Right lobe of liver (tissue), 4 donors: ENCODE data around the genes AK2 and GJB5.

- PRO-cap, 4 experiments, result no peak in any of the 4 experiments
- RAMPAGE, long total RNA, 2 experiments, result no peak in any of the 2 experiments
These were observed 6.9 kb downstream of the HPCA start for GRCh38 chr1:32892807-32893973.

GRCh38 chr1:32900388-32900897 lies 746 bp downstream of the TMEM54 start:
- PRO-cap, 4 experiments, result no peak in any of the 4 experiments
- RAMPAGE, long total RNA, 2 experiments, result no peak in any of the 2 experiments

DNA sequence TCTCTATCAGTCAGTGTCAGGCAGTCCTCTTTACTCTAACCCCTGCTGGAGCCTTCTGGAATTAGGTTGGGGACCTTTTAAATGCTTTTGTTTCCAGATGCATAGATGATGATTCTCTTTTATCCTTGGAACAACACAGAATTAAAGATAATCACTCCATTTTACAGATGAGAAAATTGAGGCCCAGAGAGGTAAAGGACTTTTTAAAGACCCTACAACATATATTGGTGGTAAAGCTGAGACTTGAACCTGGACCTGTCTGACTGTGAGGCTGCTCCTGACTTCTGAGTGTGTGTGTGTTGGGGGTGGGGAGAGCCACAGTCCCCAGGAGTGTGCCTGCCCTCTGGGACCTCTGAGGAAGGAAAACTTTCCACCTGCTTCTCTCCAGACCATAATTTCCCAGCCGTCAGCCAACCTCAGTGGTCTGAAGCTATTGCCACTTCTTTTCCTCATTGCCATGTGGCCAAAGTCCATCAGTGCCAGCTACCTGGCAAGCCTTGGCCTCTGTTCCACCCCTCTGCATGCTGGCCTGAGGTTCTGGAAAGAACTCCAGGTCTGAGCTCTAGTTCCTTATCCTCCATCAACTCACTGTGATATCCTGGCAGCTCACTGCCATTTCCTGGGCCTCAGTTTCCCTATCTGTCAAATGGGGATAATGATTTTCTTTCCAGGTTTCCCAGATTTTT lies 3.2 kb upstream of the TMEM54 start:
- PRO-cap, 4 experiments, result no peak in any of the 4 experiments
- RAMPAGE, long total RNA, 2 experiments, result no peak in any of the 2 experiments

GRCh38 chr1:32924670-32925271 lies 23.6 kb upstream of the TMEM54 start:
- PRO-cap, 4 experiments, result no peak in any of the 4 experiments
- RAMPAGE, long total RNA, 2 experiments, result no peak in any of the 2 experiments

- PRO-cap, 4 experiments, result no peak in any of the 4 experiments
- RAMPAGE, long total RNA, 2 experiments, result no peak in any of the 2 experiments
These were observed 27.6 kb downstream of the RNF19B start for GRCh38 chr1:32937051-32937458.

DNA sequence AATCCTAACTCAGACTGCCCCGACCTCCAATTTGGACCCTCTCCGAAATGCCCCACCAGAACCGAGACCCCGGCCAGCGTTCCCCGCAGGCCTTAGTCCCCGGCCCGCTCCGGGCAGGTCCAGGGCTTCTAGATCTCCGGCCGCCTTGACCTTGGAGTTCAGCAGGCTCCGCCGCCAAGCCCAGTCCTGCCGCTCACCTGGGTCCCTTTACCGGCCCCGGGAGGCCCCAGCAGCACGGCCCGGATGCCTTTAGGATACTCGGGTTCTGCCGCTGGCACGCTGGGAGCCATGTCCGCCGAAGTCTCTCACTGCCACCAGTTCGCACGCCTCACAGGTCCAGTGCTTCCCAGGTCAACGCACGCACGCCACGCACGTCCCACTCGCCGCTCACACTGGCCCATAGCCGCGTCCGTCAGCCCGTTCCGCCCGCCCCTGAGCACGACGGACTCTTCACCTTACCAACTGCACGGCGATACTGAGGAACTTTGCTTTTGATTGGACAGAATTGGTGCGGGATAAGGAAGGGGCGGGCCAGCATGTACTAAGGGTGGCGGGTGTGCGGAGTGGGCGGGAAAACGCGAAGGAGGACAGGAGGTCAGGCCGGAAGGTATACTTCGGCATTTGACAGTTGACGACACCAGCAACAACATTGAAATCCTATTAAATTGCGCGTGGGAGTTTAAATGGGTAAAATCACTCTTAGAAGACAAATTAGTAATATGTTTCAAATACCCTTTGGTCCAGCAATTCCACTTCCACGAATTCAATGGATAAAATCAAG lies at the start of gene AK2:
AK2 (minus strand) TSS at position 345 of the 781 bp plus-strand sequence.
- PRO-cap, 4 experiments, result peak in 4 of 4 experiments; most common plus-strand start position 570 of the sequence (in 2); most common minus-strand start position 341 of the sequence (in 3)
- RAMPAGE, long total RNA, 2 experiments, result start-site peak on the minus strand in 2 of 2 experiments, centred at positions 324 to 354 of the sequence, 5,159 to 5,575 reads per replicate

DNA sequence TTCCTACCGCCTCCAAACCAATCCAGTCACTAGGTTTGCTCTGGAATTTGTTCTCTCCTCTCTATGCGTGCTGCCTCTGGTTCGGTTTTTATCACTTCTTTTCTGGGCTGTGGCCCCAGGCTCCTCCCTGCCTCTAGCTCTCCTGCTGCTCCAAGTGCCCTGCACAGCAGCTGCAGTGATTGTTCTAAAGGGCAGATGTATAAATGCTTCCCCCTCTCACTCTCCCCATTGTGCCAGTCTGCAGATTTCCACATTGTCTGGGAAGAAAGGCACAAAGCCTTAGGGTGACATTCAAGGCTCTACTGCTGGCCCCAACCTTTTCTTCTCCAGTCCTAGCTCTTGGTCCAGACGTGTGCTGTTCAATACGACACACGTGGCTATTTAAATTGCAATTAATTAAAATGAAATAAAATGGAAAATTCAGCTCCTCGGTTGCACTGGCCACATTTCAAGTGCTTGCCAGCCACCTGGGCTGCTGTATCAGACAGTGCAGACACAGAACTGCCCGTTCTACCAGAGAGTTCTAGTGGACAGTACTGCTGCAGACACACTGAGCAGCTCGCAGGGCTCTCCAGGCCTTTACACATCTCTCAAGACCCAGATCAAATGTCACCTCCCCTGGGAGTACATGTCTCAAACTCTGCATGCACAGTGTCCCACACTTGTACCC lies 12.4 kb downstream of the TRIM62 start:
- PRO-cap, 4 experiments, result no peak in any of the 4 experiments
- RAMPAGE, long total RNA, 2 experiments, result no peak in any of the 2 experiments

- PRO-cap, 4 experiments, result peak in 4 of 4 experiments; most common plus-strand start chr1:33181049 (in 3); most common minus-strand start chr1:33180778 (in 2)
- RAMPAGE, long total RNA, 2 experiments, result no peak in any of the 2 experiments
These were observed 1.2 kb downstream of the TRIM62 start for GRCh38 chr1:33180427-33181176.

GRCh38 chr1:33301010-33301466 lies 19.9 kb downstream of the A3GALT2 start:
- PRO-cap, 4 experiments, result no peak in any of the 4 experiments
- RAMPAGE, long total RNA, 2 experiments, result no peak in any of the 2 experiments

DNA sequence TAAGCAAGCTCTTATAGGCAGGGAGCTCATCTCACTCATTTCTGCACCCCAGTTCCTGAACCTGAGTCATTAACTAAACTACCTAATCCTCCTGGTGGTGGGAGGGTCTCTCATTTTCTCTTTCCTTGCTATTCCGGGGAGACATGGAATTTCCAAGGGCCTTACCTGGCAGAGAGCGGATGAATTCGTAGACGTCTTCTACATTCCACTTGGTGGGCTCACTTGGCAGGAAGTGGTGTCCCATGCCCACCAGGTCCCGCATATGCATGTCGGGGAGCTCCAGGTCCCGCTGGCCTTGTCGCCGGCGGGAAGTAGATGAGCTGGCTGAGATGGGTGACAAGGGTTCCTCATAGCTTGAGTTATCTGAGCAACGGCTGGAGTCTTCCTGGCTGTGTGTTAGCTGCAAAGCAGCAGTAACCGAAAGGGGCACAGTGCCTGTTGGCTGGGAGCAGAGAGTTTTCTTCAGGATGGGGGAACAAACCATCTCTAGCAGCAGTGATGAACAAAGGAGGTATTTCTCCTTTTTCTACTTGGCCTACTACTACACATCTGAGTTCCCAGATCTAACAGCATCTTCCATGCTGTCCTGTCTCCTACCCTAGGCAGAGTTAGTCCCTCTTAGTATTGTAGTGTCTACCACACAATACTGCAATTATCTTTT lies 7.9 kb upstream of the A3GALT2 start:
- PRO-cap, 4 experiments, result no peak in any of the 4 experiments
- RAMPAGE, long total RNA, 2 experiments, result start-site peak on the minus strand in 1 of 2 experiments, centred at position 356 of the sequence, 28 reads per replicate

DNA sequence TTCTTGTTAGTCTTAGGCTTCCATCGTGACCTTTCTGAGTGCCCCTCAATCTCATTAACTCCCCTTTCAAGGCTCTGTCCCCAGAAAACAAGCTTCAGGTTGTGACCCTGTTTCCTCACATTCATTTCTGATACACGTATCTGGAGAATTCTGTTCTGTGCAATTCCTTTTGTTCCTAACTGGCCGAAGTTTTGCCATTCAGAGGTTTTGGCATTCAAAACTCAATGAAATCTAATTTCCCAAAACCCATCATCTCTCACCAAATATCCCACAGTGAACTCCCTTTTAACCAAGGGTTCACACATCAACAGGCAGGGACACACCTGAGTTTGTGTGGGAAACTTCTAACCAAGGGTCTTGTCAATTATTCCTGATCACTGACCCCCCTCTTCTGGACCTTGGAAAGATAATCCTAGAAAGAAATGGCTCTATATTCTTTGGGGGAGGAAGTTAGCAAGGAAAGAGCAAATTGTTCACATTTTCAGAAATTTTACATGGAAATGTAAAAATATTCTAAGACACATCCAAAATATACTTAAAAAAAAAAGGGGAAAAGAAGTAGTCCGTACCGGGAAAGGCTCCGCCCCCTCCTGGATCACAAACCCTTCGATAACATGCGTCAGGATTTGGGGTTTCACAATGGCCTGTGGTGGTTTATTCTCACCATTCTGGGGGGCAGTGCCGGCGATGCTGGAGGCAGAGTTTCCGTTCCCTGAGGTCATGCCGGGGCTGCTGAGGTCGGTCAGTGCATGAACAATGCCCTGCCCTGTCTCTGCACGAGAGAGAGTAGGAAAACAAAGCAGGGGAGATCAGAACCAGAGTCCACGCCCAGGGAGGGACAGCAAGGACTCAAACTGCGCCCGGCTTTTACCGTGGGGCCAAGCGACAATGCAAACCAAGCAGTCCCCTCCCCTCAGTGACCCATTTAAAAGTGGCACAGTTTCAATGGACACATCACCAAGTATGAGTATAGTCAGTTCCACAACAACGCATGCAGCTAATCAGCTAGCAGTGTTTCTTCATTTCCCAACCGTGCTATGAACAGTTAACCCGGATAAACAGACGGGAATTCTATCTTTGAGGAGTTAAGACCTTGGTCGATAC lies 13.0 kb upstream of the A3GALT2 start:
- PRO-cap, 4 experiments, result peak in 4 of 4 experiments; most common plus-strand start position 666 of the sequence (in 4); most common minus-strand start position 601 of the sequence (in 2)
- RAMPAGE, long total RNA, 2 experiments, result start-site peak on the minus strand in 1 of 2 experiments, centred at position 765 of the sequence, 21 reads per replicate

- PRO-cap, 4 experiments, result peak in 4 of 4 experiments; most common plus-strand start chr1:33338931 (in 2); most common minus-strand start chr1:33338780 (in 3)
- RAMPAGE, long total RNA, 2 experiments, result no peak in any of the 2 experiments
These were observed 17.8 kb upstream of the A3GALT2 start for GRCh38 chr1:33338416-33339328.

DNA sequence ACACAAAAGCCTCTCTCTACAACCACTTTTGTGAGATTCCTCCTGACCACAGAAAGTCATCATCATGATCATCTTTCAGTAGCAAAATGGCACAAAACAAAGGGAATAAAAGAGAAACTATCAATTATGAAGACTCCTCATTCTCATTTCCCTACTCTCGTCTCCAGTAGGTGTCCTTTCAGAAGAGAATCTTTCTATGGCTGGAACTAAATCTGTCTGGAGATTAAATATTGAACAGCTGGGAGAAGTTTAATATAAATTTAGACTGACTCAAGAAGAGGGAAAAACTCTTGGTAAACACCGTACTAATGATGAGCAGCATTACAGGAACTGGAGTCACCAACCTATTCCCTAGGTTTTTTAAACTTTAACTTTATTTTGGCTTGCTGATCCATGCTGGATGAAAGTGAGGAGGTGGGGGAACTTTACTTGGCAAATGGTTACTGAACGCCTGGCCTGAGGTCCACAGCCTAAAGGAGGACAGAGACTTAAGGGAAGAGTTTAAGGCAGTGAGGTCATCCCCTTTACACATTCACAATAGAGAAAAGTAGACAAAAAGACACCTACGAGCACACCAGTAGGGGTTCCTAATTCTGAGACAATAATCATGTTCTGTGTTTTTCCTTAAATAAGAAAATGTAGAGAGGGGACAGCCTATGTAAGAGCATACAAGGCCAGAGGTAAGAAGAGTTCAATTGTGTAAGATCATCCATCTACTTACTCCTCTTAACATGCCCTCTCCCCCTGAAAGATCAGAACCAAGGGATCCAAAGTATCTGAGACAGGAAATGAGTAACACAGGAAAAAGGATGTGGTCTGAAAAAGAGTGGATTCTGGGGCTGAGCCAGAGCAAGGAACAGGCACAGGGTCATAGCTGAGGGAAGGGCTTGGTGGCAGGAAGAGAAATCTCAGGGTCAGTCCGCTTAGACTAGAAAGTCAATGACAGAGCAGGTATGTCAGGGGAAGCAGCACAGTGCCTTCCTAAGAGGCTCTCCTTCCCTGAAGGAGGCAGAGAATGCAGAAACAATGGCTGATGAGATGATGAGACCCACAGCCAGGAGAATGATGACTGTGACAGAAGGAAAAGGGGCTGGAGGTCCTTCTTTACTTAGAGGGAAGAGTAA lies 25.8 kb upstream of the A3GALT2 start:
- PRO-cap, 4 experiments, result peak in 4 of 4 experiments; most common plus-strand start position 945 of the sequence (in 4); most common minus-strand start position 1,064 of the sequence (in 3)
- RAMPAGE, long total RNA, 2 experiments, result start-site peak on the minus strand in 1 of 2 experiments, centred at position 716 of the sequence, 25 reads per replicate

GRCh38 chr1:33349960-33350644 lies 29.2 kb upstream of the A3GALT2 start:
- PRO-cap, 4 experiments, result peak in 4 of 4 experiments; most common plus-strand start chr1:33350073 (in 4); most common minus-strand start chr1:33350444 (in 1)
- RAMPAGE, long total RNA, 2 experiments, result no peak in any of the 2 experiments

DNA sequence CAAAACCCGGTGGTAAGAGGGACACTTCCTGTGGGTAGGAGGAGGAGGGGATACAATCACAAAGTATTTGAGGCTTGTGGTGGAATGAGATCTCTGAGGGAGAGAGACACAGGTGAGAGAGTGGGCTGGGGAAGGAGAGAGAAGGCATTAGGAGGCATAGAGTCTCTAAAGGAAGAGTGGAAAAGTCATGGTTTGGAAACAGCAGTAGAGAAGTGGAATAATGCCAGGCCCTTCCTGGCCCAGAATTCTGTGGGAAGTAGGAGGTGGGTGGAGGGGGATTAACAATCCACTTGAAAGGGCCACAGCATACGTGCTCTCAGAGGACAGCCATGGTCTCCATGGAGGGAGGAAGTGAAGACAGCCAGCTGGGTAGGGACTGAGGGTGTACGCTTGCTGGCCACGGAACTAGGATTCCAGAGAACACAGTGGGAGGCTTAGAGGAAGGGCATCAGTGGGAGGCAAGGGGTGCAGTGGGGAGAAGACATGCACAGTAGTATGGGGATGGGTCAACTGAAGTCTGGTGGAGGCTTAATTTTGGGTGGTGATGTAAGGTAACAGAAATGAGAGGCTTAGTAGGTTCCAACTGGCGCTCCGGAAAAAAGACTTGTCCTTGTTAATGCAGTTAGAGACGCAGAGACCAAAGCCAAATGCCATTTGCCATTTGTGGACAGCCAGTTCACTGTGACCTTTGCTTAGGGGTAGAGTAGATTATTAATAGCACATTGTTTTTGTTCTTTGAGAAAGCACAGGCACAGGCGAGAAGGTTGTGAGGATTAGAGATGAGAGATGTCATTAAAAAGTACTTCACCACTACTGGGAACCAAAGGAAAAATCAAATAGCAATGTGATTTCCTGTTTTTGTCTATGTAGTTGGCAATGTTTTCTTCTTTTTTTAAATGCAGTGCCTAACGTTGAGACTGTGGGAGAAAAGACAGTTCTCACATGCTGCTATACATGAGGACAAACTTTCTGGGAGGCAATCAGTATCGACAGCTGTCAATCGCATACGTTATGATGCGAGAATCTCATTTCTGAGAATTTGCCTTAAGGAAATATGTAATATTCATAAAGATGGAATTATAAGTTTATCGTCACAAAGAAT lies 103.0 kb downstream of the ZSCAN20 start:
- PRO-cap, 4 experiments, result no peak in any of the 4 experiments
- RAMPAGE, long total RNA, 2 experiments, result no peak in any of the 2 experiments

DNA sequence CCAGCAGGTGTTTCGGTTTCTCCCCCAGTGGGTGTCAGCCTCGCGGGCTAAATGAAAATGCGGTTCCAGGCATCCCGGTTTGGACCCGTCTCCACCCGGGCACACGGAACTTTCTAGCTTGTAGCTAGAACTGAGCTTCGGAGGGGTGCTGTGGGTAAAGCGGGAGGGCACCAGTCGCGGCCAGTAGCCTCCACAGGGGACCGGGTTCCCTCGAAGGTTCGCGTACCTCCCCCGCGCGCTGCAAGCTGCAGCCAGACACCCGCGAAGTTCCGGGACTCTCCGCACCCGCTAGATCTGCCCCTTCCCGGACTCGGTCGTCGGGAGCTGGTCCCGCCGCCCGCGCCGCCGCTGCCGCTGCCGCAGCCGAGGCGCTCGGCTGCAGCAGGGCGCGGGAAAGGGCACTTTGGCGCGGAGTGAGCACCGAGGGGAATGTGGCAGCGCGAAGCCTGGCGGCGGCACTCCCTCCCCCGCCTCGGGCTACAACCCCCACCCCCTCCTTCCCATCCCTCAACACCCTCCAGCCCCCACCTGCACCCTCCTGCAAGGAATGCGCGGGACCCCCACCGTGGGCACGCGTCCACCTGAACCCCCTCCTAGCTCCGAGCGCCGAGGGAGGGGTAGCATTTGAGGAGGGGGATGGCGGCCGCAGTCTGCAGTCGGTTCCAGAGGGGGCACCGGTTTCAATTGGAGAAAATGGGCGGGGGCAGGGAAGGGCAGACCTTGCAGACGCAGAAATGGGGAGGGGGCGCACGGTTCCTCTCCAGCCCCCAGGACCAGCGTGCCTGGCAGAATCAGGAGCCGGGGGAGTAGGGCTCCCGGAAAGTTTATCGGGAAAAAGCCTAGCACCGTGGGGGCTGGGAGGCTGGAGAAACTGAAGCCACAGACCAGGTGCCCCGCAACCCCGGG lies 1.1 kb downstream of the CSMD2 start:
- PRO-cap, 4 experiments, result no peak in any of the 4 experiments
- RAMPAGE, long total RNA, 2 experiments, result no peak in any of the 2 experiments

GRCh38 chr1:34754451-34755781 lies at the start of gene GJB5:
Gene GJB5 (plus strand): TSS chr1:34755047.
- PRO-cap, 4 experiments, result no peak in any of the 4 experiments
- RAMPAGE, long total RNA, 2 experiments, result no peak in any of the 2 experiments

- PRO-cap, 4 experiments, result peak in 3 of 4 experiments; most common plus-strand start chr1:34866208 (in 2); most common minus-strand start chr1:34866150 (in 2)
- RAMPAGE, long total RNA, 2 experiments, result no peak in any of the 2 experiments
These were observed 6.5 kb upstream of the SMIM12 start for GRCh38 chr1:34865664-34866812.

- PRO-cap, 4 experiments, result no peak in any of the 4 experiments
- RAMPAGE, long total RNA, 2 experiments, result no peak in any of the 2 experiments
These were observed 26.0 kb upstream of the SMIM12 start for GRCh38 chr1:34885343-34886193.

DNA sequence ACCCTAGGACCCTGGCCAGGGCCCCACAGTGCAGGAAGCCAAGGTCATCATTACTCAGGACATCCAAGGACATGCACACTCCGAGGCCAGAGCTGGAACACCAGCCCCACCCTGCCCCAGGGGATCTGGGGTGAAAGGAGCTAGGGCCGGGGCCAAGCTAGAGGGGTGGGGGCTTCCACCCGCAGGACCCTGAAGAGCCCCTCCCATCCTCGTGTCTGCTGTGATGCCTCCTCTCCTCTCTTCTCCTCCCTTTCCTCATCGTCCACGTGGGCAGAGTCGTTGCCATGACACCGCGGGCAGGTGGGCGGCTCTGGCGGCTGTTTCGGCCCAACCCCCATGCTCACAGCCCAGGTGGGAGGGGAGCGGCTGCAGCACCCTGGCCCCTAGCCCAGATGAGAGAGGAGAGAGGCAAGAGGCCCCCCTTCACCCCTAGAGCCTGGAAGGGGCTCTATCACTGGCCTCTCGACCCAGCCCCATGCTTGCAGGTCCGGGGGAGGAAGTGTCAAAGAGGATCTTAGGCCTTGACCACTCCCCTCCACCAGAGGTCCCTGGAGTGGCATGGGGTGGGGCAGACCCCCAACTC lies 10.6 kb downstream of the DLGAP3 start:
- PRO-cap, 4 experiments, result no peak in any of the 4 experiments
- RAMPAGE, long total RNA, 2 experiments, result no peak in any of the 2 experiments